ENCODE data around the genes STOML3 and LHFPL6.

- PRO-cap, result no peak
These were observed 144.0 kb downstream of the STOML3 start for GRCh38 chr13:38846636-38847036.

- PRO-cap, result no peak
These were observed at the start of gene STOML3 for GRCh38 chr13:38990532-38991138. Gene STOML3, minus strand, starts transcription at chr13:38990831.

GRCh38 chr13:39006683-39006966 lies 16.0 kb upstream of the STOML3 start:
- PRO-cap, result no peak

- PRO-cap, result no peak
These were observed 16.4 kb downstream of the PROSER1 start for GRCh38 chr13:39021458-39021982.

- PRO-cap, result no peak
These were observed 35.3 kb downstream of the LHFPL6 start for GRCh38 chr13:39567649-39568110.

- PRO-cap, result no peak
These were observed 27.4 kb downstream of the LHFPL6 start for GRCh38 chr13:39575608-39576076.

DNA sequence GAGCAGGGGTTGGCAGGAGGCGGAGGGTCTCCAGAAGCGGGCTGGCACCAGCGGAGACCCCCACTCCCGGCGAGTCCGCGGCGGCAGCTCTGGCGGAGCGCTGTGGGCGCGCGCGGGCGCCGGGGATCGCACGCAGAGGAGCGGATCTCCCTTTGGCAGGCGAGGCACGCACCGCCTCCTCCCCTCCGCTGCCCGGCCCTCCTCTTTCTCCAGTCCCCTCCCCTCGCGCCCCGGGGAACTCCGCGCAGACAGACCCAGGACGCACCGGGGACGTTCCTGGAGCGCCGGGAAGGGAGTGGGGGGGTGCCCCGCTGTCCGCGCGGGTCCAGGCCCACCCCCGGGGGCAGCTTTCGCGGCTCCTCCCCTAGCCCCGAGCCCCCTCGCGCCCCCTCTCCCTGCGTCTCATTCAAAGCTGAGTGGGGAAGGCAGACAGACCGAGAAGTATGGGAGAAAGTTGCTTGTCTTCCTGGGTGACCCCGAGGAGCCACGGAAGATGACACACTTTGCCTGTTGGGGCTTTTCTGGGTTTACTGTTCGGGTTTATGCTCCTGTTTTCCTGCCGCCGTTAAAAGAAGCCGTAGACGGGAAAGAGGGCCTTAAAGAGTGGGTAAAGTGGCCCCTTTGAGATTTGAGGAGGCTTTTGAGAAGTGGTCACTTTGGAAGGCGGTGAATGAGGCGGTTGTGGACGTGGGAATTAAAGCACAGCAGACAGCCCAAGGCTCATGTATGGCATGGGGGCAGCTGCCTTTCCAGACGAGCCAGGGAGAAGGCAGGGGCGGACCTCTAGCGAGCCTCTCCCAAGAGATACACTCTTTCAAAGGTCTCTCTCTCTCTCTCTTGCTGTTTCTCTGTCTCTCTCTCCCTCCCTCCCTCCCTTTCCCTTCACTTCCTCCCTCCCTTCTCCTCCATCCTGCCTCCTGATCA lies at the start of gene LHFPL6:
TSS of gene LHFPL6 (minus strand) at position 154 of the 924 bp plus-strand sequence.
- PRO-cap, result bidirectional peak, plus-strand start at position 245 of the sequence, minus-strand start at position 91 of the sequence

DNA sequence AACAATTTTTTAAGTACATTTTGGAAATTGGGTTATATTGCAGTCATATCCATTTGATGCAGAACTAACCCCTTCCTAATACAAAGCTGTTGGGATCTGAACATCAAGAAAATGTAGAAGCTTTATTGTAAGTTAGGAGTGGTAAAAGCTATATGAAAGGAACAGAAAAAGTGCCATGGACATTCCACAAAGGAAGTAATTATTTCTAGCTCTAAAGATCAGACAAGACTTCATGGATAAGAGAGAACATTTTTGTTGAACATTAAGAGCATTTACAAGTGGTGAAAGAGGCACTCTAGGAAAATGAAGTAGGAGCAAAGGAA lies 93.9 kb downstream of the COG6 start:
- PRO-cap, result no peak

GRCh38 chr13:40082434-40083070 lies 427.1 kb downstream of the COG6 start:
- PRO-cap, result no peak

DNA sequence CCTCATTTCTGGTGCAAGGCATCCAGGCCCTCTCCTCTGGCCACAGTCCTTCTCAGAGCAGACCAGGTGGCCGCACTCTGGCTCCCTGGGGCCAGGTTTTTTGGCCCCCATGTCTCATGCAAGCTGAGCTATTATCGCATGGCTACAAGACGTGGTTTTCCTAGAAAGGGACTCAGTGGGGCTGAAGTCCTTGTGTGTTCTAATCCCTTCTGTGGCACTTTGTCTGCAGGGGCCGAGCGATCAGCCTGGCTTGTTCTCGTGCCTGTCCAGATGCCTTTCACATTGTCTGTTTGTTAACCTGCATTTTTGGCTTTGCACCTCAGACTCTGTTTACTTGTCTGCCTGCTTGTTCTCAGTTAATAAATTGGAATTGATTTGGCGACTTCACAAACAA lies 440.2 kb downstream of the COG6 start:
- PRO-cap, result no peak

GRCh38 chr13:40115535-40115833 lies 460.0 kb downstream of the COG6 start:
- PRO-cap, result no peak

GRCh38 chr13:40189819-40190533 lies 476.5 kb downstream of the FOXO1 start:
- PRO-cap, result no peak

DNA sequence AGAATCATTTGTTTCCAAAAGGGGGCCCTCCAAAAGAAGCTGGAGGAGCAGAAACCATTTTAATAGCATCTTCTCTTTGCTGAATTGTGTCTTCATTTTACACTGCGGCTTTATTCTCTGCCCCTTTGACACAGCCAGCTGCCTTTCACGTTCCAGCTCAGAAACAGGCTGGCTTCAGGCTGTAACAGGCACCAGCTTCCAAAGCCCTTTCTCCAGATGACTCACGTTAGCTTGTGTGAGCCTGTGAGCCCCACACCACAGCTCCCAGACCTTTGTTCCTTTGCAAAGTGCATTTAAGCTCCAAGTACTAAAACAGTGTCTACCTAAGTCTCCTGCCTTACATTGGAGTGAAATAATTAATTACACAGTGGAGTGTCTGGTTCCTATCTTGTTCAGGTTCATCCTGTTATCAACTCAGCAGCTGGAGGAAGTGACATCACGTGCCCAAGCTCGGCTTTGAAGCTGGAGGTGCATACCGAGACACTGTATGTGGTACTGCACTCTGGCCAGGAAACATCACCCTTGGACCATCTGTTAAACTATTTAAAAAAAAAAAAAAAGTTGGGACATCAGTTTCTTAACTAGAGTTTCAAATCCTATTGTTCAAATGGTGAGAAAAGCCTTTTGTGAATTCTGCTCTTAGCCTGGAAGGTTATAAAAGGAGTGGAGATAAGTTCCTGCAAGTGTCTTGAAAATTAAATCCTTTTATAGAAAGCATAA lies 475.7 kb downstream of the FOXO1 start:
- PRO-cap, result no peak

DNA sequence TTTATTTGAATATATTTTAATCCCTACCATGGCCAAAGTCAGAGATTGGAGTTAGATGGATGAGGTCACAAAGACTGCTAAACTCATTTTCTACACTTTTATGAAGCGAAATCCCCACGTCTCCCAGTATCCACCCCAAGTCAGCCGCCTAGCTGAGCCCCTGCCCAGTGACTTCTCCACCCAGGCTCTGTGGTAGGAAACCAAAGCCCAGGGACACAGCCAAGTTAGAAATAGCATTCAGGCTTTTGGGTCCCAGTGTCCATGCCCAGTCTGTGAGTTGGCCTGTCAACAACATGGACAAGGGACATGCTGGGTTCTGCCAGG lies 474.0 kb downstream of the FOXO1 start:
- PRO-cap, result no peak

DNA sequence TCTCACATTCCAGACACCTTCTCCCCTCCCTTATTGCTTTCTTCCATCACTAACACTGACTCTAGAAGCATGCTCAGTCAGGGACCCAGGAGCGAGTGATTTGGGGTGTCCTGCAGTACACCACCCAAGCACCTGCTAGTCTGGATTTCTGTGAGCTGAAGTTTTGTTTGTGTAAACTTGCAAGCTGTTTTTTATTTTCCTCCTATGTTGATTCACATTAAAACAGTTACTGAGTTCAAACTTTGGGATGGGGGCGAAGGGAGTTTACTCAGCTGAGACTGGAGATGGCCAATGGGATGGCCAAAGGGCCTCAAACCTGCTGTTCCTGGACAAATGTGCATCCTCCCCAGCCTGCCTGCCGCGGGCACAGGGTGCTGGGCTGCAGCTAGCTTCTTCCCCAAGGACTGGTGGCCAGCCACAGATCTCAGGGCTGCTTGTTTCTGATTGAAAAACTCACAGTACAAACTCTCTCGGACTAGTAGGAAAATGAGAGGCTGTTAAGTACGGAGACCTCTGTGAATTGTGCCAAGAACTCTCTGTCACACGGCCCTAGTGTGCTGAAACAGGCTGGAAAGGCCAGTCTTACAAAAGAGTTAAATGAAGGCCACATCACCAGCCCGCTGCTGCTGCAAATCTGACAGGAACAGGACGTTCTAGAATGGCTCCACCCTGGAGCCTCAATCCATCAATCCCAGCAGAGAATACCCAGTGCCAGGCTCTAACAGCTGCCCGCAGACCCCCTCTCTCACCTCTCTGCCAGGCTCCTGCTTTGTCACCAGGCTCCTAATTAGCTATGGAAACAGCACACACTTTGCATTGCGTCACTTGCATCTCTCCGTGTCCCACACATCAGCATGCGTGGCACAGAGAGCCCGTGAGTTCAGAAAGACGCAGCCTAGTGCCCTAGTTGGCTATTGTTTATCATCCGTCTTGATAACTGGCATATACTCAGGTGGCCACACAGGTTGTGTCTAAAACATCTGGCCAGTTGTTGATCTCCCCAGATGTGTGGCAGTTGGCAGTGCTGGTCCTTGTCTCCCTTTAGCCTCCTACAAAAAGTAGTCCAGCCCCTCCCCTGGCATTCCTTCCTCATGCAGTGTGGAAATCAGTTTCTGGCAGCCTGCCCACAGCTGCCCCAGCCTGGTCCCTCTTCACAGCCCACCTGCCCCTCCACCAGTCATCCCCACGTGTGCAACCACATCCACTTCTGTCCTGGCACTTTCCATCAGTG lies 314.2 kb downstream of the FOXO1 start:
- PRO-cap, result no peak

- PRO-cap, result no peak
These were observed 195.8 kb downstream of the FOXO1 start for GRCh38 chr13:40470541-40471074.

DNA sequence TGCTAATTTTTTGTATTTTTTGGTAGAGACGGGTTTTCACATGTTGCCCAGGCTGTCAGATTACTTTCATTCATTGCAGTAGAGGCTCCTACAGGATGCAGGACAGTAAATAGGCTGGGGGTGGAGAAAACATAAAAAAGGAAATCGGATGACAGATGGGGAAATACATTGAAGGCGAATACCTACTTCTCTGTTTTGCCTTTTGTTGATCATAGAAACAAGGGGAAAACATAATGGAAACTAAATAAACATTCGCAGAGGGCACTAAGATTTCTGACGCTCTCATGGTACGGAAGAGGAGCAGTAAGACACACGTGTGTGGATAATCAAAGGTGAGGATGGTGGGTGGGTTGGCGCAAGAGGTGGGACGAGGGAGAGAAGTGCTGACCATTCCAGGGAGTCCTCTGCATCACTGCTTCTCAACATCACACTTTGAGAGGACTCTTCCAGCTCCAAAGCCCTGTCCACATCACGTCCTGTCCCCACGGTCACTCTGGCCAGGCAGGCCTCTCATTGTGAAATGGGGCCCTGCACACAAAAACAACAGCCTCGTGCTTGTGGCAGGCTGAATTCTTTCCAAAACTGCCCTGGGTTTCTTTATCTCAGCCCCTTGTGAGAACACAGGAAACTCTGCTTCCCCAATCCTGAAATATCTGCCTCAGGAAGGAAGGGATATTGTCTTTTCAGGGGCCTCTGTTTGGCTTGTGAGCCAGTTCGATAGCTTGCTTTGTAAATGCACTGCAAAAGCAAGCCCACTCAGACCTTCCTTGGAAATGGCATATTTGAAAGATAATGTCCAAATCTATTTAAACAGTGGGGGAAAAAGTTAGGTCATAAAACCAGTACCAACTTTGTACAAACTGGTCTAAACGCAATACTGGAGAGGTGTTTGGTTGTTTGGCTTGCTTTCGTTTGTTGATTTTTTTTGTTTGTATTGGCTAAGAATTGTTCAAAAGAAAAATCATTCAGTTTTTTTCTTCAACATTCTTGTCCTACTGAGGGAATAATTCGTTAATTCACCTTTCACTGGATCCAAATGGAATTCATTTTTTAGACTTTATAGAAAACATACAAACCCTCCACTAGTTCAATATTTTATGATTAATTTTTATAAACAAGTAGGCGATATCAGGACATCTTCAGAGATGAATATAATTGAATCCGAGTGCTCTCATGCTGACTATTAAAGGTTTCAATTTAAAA lies 188.4 kb downstream of the FOXO1 start:
- PRO-cap, result no peak

- PRO-cap, result no peak
These were observed 118.6 kb downstream of the FOXO1 start for GRCh38 chr13:40547686-40548490.

DNA sequence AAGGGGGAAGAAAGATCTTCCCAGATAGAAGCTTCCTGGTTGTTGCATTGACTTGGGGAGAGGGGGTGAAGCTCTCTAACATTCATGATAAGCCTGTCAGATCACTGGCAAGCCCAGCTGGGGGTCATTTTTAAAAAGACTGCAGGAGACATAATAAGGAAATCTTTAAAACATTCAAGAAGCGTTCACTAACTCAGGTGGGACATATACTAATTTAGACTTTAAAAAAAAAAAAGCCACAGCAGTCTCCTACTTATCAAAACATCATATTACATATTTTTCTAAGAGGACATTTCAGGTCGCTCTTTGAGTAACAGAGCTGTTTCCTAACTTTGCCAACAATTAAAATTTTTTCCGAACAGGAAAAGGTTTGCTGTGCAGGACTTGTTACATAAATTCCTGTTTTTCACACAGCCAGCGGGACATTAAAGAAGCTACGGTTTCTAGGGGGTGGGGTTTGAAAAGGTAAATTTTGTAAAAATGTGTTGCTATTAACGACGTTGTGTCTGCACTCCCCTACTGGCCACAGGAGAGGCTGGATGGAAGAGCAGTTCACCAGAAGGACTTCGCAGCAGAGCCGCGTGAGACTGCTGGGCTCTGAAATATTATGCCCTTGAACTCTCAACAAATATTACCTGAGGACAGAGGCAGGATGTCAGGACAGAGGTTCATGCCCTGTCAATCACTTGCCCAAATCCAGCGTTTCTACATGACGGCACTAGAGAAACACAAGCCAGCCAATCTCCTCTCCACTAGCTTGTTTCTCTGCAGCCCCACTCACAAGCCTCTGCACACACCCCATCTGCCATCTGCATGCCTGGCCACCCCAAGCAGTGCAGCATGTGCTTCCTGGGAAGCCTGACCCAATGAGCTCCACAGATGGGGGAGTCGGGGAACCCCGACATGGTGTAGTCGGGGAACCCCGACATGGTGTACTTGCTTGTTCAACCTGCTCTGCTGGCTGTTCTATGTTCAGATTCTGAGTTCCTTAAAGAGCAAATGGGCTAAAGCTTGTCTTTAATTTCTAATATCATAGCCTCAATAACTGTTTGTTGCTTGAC lies 102.1 kb downstream of the FOXO1 start:
- PRO-cap, result no peak

- PRO-cap, result no peak
These were observed 36.3 kb downstream of the MRPS31 start for GRCh38 chr13:40734612-40735115.